GM19239 (cell line): Measurements from ENCODE around the gene CFAP97.

GRCh38 chr4:183635813-183636176 lies 23.2 kb downstream of the RWDD4 start:
- RRBS = no CpG with 5 or more reads among the region's 5 CpGs

DNA sequence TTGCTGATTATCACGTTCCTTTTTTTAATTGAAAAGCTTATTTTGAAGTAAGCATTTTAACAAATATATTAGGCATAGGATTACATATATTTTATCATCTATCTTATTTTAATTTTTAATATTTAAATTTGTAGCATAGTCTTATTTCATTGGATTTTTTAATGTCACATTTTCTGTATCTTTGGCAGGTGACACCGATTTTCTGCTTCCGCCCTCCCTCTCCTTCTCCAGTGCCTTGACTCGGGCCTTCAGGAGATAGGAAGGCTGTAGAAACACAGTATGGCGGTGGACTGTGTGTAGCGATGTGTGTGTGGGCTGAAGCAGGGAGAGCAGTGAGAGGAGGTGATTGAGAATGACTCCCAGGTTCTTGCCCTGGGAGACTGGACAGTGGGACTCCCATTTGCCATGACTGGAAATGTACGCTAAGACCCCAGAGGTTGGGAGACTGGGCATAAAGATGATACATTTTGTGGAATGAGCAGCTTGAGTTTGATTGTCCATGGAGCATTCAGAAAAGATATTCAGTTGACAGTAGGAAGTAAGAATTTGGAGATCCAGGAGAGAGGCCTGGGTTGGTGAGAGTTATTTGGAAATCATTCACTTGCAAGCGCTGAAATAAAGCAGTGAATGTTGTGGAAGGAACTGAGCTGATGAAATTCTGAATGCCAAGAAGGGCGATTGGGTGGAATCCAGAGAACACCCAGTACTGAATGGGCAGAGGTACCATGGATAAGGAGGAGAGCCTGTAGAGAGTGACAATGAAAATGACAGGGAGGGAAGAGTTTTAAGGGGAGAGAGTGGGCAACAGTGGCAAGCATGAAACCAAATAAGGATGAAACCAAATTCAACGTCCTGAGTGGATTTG lies 6.9 kb upstream of the STOX2 start:
- RRBS = no CpG with 5 or more reads among the region's 10 CpGs

DNA sequence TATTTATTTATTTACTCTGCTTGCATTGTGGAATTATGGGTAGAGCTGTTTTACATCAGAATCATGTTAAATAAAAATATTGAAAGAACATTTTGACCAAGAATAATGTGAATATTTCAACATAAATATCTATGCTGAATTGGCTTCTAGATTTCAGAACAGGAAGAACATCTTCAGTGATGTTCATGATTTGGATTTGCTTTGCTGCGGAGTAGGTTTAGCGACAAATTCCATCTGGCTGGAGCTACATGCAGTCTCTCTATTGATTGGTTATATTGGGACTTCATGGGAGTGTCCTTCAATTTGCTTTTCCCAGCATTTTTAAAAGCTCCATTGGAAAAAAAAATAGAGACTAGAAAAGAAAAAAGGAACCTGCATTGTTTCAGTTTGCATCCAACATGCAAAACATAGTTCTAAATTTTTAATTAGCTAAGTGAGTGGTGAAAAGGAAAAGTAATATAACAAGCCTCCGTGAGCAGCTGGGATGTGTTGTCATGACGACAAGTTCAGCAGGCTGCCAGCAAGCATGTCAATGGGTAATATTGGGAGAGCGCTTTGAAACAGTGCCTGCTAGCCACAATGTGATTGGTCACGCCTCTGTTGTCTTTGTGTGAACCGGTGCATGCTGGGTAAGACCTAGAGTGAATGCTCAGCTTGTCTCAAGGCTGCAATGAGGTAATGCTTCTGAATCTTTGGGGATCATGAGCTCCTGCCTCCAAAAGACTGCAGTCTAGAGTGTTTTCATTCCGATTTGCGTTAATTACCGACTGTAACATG lies 54.7 kb downstream of the STOX2 start:
- RRBS = no CpG with 5 or more reads among the region's 10 CpGs

DNA sequence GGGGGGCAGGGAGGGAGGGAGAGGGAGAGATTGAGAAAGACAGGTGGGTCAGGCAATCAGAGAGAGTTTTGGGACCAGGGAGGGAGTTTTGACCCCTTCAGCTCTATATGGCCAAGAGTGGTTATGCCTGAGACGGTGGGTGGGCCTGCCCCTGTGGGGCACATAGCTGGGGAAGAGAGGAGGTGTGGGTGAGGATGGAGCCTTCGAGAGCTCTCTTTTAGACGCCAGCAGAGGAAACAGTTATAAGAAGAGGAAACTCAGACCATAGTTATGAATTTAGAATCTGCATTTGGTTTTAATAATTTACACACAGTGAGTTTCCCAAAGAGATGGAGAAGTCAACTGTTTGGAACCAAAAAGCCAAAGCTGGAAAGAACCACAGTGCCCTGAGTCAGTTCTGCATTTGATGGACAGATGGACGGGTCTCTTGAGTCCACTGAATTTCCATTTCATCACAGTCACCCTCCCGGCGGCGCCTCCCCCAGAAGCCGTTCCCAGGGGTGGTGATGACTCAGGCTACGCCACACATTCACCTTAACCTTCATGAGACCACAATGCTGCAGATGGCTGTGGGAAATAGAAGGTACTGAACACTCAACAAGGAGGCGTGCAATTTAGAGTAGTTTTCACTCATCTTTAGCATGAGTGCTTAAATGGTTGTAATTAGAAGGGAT lies 61.1 kb downstream of the STOX2 start:
- RRBS = no CpG with 5 or more reads among the region's 10 CpGs

DNA sequence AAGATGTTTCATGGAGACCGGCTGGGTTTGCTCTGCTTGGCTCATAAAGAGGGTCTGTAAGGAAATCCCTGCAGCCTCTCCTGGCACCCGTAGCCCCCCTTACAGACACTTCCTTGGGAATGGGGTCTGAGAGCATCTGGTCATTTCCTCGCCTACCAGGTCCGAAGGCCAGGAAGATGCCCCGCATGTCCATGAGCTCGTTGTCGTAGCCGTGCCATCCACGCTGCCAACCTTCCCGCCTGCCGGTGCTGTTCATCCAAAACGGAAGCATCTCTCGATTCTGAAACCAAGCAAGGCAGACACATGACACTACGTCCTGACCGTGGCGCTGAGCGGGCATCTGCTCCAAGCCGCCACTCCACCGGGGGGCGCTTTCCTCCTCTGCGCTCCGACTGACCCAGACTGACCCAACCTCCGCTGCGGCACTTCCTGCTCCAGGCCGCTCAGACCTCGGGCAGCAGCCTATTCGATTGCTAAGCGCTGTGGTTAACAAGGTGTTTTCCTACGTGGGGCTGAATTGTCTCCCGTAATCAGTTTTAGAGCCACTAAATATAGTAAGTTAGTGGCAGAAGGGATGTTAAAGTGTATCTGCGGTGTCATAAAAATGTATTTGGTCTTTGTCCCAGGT lies 120.5 kb downstream of the ENPP6 start:
- RRBS = no CpG with 5 or more reads among the region's 31 CpGs

DNA sequence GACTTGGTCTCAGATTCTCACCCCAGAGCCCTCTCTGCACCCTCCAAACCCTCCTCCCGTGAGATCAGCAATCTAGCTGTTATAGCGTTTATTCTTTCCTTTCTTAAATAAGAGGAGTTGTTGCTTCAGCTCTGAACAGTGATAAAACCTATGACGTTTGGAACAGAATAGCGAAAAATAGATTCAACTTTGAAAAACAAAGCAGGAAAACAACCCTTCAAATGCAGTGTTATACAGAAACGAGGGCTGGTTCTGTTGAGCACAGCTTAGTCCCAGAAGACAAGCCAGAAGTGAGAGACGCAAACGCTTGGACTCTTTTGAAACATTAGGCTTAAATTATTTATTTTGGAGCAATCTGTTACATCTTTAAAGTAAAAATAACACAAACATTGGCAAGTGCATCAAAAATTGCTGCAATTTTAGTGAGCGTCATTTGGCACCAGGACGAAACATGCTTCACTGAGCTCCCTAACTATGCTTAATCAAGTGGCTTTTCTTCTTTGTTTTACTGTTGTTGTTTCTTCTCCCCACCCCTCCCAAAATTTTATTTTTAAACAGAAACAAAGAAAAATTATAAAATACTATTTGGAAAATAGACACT lies 63.5 kb downstream of the ENPP6 start:
- RRBS = no CpG with 5 or more reads among the region's 9 CpGs

DNA sequence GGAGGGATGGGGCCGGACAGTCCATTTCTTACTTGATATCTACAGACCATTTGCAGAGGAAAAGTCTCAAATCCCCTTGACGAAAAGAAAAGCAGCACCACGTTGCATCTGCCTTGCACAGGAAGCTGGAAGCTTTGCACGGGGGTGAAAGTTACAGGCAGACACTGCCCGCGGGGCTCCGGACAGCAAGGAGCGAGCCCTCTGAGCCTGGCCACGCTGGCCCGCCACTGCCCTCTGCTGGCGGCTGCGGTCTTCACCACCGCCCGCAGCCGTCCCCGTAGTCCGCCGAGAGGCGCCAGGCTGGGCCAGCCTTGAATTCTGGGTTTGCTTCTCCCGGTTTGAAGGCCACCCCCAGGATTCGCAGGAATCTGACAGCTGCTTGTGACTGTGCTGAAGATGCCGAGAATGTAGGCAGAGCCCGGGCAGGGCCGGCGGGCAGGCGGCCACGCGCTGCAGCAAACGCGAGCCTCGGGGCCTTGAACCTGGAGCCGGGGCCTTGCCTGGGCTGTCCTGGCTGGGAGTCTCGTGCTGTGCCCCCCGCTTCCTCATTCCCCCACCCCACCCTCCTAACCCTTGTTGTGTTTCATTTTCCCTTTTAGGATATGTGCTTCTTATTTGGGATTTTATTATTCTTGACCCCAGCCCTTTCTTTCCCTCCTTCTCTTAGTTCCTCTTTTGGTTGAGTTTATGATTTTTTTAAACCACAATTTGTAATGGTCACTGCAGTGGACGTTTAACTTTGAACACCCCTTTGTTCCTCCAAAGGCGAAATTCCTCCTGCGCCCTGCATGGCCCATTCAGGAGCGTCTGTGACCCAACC lies 49.1 kb downstream of the ENPP6 start:
- RRBS = 45% methylated on average over 13 of the region's 38 CpGs

- RRBS = no CpG with 5 or more reads among the region's 10 CpGs
Observed at GRCh38 chr4:184310842-184311414, 93.3 kb upstream of the ENPP6 start.

DNA sequence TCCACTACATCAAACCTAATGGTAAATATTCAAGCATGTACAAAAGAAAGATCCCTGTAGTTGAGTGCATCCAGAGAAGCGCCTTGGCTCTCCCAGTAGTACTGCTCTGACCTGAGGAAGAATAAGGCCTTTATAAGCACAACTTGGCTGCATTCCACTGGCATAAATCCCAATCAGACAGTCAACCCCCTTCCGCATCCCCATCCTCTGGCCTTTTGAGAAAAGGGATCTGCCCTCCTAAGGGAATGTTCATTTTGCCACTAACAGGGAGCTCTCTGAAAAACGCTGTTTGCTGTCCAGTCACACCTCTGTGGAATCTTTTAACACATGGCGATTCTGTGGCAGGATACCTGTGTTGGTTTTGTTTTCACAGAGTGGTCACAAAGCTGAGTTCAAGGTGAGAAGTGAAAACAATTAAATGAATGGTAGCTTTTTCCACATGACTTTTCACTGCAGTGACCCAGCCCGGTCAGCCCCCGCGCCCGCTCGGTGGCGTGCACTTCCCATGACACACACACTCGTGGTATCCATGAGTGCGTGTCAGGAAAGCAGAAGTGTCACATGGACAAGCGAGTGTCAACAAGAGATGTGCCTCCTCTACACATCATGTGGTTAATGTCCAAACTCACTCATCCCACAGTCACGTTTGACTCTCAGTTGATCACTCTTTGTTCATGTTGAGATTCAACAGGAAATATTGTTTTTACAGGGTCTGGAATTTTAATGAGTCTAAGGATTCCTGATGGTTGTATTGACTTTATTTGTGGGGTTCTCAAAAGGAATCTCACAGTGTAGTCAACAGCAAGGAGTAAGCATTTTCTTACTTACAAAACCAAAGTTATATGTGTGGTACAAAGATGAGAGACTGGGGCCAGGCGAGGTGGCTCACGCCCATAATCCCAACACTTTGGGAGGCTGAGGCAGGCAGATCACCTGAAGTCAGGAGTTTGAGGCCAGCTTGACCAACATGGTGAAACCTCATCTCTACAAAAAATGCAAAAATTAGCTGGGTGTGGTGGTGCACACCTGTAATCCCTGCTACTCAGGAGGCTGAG lies 112.3 kb upstream of the ENPP6 start:
- RRBS = no CpG with 5 or more reads among the region's 16 CpGs

GRCh38 chr4:184472263-184472660 lies 2.1 kb downstream of the IRF2 start:
- RRBS = 0% methylated on average over 3 of the region's 10 CpGs

- RRBS = no CpG with 5 or more reads among the region's 5 CpGs
Observed at GRCh38 chr4:184545009-184545453, 70.7 kb upstream of the IRF2 start.

DNA sequence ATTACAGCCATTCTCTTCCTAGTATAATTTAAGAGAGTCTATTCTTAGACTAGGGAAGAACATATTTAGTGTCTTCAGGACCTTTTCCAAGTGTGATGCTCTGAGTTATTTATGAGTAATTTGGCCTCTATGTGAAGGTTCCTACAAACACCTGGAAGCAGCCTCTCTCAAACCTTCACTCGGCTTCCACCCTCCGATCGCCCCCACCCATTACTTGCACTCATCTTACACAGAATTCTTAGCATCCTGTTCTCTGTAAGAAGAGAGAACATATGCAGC lies 29.4 kb upstream of the CENPU start:
- RRBS = no CpG with 5 or more reads among the region's 3 CpGs

GRCh38 chr4:184782052-184782697 lies 43.6 kb downstream of the ACSL1 start:
- RRBS = no CpG with 5 or more reads among the region's 6 CpGs

DNA sequence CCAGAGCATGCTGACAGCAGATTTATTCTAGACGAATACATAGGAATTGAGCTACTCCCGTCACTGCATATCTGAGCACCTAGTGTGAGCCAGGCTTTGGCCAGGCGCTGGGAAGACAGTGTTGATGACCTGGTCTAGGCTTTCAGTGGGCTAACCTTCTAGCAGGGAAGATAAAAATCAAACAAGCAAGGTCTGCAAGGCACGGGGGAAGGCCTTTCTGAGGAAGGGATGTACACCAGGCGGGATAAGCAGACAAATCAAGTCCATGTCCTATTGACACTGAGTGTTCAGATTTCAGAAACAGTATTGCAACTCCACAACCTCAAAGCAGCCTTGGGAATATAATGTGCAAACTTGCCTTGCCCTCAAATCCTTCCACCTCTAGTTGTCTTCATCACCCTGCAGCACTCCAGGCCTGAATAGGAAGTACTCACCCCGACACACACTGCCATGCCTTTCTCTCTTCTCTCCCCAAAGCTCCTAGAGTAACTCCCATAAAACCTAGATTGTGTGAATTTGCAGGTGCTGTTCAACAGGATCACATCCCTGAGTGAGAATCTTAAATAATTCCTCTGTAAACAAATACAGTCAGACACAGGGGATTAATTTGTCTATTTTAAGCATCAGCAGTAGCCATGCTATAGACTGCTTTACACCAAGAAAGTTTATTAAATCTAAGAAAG lies 19.6 kb downstream of the ACSL1 start:
- RRBS = no CpG with 5 or more reads among the region's 6 CpGs

DNA sequence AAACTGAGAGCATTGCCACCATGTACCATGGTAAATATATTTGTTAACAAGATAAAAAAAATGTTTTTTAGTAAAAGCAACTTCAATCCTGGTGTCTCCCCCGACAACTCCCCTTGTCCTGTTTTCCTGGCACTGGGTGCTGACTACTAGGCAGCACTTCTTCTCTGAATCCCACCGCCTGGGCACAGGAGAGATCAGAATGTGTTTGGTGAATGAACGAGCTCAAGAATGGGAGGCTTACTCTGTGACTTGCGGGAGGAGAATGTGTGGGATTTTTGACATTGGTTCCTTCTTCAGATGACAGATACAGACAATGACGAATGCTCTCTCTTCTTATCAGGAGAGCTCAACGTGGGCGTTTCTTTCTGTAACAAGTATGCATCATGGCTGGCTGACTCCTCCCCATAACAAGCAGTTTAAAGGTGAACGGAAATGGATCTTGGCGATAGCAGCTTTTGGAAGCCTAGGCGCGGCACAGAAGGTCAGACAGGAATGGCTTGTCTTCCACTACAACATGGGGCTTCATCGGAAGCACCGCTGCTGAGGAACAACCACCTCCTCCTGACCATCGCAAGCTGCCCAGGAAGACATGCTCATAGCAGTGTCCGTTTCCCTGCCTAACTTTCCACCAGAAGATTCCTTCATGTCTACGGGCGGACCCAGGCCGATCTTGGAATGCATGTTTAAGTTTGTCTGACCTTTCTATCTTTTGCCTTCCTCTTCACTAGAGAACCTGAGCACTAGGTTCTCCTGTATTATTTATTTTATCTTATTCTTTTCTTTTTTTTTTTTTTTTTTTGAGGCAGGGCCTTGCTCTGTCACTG lies 18.2 kb upstream of the ACSL1 start:
- RRBS = no CpG with 5 or more reads among the region's 18 CpGs

GRCh38 chr4:184884896-184885793 lies 59.4 kb upstream of the ACSL1 start:
- RRBS = no CpG with 5 or more reads among the region's 9 CpGs

- RRBS = no CpG with 5 or more reads among the region's 5 CpGs
Observed at GRCh38 chr4:184898755-184899181, 73.0 kb upstream of the ACSL1 start.

DNA sequence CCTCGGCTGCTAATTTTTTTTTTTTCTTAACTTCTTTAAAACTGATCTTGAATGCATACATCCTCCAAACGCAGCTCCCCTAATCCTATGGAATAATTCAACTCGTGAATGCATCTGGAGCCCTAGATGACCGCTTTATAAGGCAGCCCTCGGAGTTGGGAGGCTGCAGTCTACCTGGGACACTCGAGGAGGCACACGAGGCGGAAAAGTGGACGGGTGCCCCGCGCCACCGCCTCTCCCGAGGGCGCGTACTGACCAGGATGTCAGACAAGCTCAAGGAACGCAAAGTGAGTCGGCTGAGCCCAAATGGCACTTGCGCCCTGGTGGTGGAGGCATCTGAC lies 349 bp downstream of the HELT start:
- RRBS = no CpG with 5 or more reads among the region's 18 CpGs

DNA sequence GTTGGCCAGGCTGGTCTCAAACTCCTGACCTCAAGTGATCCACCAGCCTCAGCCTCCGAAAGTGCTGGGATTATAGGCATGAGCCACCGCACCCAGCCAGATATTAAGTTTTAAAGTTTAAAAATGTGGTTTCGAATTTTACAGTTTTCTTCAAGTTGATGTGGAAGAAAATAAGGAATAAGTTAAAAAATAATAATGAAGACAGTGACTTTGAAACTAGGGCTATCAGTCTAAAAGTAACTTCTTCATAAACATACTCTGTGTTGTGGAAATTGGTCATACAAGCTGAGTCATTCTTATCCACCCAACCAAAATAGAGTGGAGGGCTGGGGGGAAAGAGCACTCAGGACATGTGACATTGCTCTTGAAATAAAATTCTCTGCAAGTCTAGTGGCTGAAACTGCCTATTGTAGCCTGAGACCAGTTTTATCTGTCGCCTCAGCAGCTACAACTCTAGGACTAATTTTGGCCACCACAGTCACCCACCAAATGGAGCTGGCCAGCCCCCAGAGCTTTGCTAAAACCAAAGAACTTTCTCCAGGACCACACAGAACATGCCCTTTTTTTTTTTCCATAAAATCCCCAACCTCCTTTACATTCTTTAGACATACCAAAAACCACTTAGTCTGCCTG lies 23.2 kb upstream of the SLC25A4 start:
- RRBS = no CpG with 5 or more reads among the region's 4 CpGs

GRCh38 chr4:185203456-185204449 lies at the start of gene CFAP97:
Gene CFAP97, minus strand, starts transcription at chr4:185204000.
- RRBS = 3% methylated on average over 40 of the region's 113 CpGs